SP-49 (cell line): ENCODE measurements around the gene CPB2.

GRCh38 chr13:44274756-44275362, 98.8 kb upstream of the SERP2 start:
- PRO-cap: no peak

- PRO-cap: no peak
Observed at GRCh38 chr13:44301783-44302721, 71.6 kb upstream of the SERP2 start.

GRCh38 chr13:44332328-44332958, 41.2 kb upstream of the SERP2 start:
- PRO-cap: no peak

- PRO-cap: no peak
Observed at GRCh38 chr13:44402253-44402883, 28.7 kb downstream of the SERP2 start.

GRCh38 chr13:44575579-44576299, 391 bp downstream of the TSC22D1 start:
- PRO-cap: no peak

DNA sequence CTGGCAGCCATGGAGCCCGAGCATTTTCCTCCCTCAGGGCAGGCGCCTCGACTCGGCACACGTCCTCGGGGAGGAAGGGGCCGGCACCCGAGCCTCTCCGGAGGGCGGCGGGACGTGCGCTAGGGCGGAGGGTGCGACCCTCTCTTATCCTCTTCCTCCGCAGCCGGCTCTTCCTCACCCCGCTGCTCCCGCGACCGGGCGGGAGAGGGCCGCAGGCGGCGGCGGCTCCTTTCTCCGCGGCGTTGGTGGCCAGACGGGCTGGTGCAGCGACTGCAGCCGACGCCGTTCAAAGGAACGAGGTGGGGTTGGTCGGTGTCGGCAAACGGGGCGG, 714 bp upstream of the TSC22D1 start:
- PRO-cap: no peak

- PRO-cap: no peak
Observed at GRCh38 chr13:44747072-44747652, 171.0 kb upstream of the TSC22D1 start.

- PRO-cap: no peak
Observed at GRCh38 chr13:44759930-44760348, 183.8 kb upstream of the TSC22D1 start.

GRCh38 chr13:44931105-44931731, 58.1 kb downstream of the NUFIP1 start:
- PRO-cap: no peak

DNA sequence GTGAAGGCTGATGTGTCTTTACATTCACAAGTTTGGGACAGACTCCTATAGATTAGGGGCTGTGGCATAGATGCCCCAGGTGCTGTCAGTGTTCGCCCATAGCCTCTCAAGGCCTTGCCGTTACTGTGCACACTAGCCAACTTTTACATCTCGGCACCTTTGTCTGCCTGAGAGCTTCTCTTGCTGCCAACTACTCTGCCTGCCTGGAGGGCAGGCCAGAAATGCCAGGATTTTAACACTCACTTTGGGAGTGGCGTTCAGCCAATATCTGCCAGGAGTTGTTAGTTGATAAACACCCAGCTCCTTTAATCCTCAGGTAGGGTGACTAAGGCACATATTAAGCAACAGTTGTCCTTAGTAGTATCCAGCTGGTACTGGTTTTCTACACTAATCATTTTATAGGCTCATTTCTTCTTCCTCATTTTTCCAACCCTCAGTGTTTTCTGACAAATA, 32.7 kb downstream of the KCTD4 start:
- PRO-cap: no peak

GRCh38 chr13:45325530-45326215, 15.3 kb downstream of the TPT1 start:
- PRO-cap: no peak

DNA sequence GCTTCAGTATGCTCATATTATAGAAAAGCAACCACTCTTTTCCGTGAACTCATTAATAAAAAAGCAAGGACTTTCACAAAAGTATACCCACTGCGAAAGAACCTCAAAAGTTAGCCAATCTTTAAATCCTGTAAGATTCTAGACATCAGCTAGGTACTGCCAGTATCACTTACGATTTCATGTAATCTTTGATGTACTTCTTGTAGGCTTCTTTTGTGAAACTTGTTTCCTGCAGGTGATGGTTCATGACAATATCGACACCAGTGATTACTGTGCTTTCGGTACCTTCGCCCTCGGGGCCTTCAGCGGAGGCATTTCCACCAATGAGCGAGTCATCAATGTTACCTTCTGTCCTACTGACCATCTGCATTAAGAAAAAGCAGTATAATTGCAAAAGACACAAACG, 1.2 kb downstream of the TPT1 start:
- PRO-cap: no peak

DNA sequence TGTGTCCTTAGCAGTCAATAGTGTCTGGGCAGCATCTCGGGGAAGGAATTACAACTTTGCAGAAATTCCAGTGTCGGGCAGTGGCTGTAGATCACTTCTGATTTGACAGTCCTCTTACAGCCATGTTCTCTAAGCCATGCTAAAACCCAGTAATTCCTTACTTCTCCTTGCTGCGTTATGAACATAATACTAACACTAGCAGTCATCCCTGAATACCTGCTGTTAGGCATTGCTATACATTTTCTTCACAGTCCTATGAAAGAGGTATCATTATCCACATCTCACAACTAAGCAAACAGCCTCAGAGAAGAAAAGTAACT, 3.3 kb downstream of the SLC25A30 start:
- PRO-cap: no peak

DNA sequence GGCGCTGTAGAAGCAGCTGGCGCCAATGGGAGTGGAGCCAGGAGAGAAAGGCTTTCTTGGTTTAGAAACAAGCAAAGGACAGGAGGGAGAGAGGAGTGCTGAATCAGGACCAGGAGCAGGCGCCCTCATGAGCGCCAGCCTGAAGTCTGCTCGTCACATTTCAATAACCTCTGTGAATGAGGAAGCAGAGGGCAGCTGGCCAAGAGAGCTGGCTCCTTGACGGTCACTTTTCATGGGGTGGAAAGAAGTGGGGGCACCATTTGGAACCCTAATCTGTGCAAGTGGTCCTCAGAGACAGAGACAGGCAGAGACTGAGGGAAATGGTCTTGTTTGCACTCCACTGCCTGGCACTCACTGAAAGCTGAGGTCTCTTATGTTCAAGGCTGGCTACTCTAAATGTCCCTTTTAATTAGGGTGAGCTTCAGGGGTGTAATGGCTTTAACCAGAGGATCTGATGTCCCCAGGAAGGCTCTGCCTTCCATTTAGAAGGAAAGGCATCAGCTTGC, 3.5 kb downstream of the SIAH3 start:
- PRO-cap: no peak

DNA sequence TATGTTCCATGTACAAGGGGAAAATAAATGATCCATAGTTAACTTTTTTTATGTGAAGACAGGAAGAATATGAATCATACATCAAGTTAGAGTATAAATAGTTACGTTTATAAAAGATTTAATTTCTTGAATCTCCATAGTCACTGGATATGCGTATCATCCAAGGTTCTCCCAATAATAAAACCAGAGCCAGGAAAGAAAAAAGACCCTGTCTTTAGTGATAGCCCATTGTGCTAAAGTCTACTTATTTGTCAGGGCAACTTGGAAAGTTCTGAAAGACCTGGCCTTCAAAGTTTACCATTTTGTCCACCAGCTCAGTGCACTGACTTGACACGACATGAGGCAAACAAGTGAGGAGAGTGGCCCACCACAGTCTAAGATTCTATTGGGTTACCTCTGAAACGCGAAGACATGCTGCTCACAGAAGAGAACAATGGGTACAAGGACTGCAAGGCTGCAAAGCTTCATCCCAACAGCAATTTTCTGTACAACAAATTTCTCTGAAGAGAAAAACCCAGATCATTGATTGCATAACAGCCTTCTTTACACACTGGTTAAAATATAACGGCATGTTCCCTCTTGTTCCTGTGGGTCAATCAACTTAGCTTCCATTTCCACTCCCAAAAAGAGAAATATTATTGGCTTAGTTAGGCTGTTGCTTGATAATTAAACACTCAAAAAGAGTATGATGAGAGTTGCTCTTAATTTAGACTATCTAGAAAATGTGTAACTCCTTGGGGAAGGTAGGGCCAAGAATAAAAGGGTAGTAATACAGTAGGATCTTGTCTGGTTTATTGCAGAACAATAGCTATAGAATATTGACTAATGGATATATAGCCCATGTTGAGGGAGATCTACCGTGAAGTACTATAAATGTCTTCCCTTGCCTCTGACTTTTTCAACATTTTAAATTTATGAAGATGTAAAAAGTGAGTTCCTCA, at the start of gene CPB2:
TSS of gene CPB2 (minus strand) at position 492 of the 941 bp plus-strand sequence.
- PRO-cap: no peak

- PRO-cap: no peak
Observed at GRCh38 chr13:46122237-46122663, 17.4 kb upstream of the CPB2 start.

DNA sequence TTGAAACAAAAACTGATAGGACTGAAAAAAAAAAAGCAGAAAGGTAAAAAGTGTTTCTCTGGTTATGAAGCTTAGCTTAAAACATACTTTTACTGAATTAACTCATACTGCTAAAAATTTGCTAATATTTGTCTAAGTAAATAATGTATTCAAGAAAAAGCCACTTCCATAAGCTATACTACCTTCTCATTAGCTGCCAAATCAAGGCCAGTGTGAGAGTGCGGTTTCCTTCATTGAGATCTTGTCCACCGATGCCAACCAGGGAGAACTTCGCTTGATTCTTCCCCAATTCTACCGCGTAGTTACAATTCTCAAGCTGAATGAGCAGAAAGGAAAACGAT, 37.2 kb upstream of the CPB2 start:
- PRO-cap: no peak

GRCh38 chr13:46152587-46153026, 29.4 kb downstream of the LCP1 start:
- PRO-cap: no peak

- PRO-cap: no peak
Observed at GRCh38 chr13:46154171-46154930, 27.6 kb downstream of the LCP1 start.

- PRO-cap: no peak
Observed at GRCh38 chr13:46290580-46290829, 78.8 kb downstream of the LRRC63 start.